ENCODE data around the genes LTBP2, MLH3 and JDP2.

- PRO-cap, result no peak
- RAMPAGE, long total RNA, result no peak
These were observed at the start of gene LTBP2 for GRCh38 chr14:74611667-74612744. TSS of gene LTBP2 (minus strand) at chr14:74612237.

DNA sequence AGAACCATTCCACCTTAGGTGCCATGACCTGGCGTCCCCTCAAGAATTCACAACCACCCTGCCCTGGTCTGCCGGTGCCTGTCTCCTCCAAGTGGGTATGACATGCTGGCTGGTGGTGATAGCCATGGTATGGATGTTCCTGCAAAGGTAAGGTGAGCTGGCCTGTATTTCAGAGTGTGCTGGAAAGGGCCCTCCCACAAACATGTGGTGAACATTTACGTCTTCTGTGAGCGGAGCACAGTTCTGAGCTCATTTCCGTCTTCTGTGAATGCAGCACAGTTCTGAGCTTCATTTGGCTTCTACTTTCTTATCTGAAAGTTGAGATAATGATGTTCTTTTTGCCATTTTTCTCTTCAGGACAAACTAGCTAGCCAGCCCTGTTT is 5.3 kb upstream of the LTBP2 start:
- PRO-cap, result no peak
- RAMPAGE, long total RNA, result no peak

- PRO-cap, result no peak
- RAMPAGE, long total RNA, result no peak
These were observed 7.8 kb upstream of the LTBP2 start for GRCh38 chr14:74619706-74620419.

- PRO-cap, result no peak
- RAMPAGE, long total RNA, result no peak
These were observed 1.0 kb downstream of the YLPM1 start for GRCh38 chr14:74763961-74764743.

GRCh38 chr14:74778433-74778744 is 15.3 kb downstream of the YLPM1 start:
- PRO-cap, result no peak
- RAMPAGE, long total RNA, result no peak

DNA sequence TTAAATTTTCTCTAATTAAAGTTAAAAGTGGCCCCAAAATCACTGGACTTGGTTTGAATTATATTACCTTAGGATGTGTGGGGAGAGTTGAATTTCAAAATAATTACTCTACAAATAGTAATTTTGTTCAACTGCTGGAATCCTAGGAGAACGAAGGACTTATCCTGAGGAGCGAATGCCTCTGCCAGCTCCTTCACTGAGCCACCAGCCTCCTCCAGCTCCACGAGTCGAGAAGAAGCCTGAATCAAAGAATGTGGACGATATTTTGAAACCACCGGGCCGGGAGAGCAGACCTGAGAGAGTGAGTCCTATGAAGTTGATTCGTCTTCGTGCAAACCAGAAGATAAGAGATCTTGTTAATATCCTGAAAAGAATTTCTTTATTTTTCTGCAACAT is 49.4 kb downstream of the YLPM1 start:
- PRO-cap, result no peak
- RAMPAGE, long total RNA, result no peak

GRCh38 chr14:74816779-74817527 is 53.8 kb downstream of the YLPM1 start:
- PRO-cap, result no peak
- RAMPAGE, long total RNA, result no peak

DNA sequence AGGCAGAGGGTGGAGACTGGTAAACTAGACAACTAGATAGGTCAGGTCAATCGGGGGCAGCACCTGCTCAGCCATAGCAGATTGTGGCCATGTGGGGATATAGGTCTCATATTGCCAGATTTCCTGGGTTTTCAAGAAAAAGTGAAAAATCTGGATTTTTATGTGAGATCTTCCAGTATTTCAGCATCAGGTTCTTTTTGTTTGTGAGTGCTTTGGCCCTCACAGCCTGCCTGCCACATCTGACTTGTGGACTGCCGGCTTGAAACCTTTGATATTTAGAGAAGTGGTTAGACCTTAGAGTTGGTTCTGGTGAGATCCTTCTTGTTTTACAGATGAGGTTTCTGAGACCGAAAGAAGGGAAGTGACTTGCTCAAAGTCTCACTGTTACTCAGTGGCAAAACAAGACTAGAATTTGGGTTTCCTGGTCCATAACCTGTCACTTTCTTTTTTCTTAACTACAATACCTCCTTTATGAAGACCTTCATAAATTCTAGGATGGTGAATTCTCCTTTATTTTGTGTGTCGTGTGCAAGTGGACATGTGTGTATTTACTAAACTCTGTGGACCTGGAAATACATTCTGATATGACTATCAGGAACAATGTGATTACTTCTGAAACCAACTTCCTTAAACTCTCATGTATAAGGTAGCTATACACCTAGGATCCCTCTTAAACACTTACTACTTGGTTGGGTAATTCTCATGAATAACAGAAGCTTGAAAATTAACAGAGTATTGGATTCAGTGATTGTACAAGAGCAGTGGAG is 34.3 kb downstream of the PROX2 start:
- PRO-cap, result no peak
- RAMPAGE, long total RNA, result no peak

DNA sequence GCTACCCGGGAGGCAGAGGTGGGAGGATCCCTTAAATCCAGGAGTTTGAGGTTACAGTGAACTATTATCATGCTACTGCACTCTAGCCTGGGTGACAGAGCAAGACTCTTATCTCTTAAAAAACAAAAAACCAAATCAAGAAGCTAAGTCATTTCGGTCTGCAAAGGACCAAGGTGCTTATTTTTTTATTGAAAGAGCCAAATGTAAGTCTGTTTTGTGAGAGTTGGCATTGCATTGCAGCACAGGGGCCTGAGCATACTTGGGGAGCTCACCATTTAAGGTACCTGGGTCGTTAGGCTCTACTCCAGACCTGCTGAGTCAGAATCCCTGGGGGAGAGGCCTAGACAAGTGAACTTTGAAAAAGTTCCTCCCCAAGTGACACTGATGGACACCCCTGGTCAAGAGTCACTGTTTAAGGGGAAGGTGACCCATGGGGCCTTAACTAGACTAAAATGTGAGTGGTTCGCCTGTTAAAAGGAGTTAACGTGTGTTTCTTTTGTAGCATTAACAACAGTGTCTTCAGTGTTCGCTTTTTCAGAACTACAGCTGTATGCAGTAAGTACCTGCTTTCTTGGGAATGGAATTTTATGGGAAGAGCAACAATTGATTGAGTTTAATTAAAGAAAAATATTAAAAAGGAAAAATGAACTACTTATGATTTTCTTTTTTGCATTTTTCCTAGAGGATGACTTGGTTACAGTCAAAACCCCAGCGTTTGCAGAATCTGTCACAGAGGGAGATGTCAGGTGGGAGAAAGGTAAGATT is 7.1 kb downstream of the DLST start:
- PRO-cap, result no peak
- RAMPAGE, long total RNA, result no peak

GRCh38 chr14:75006594-75007218 is 4.0 kb downstream of the EIF2B2 start:
- PRO-cap, result no peak
- RAMPAGE, long total RNA, result no peak

DNA sequence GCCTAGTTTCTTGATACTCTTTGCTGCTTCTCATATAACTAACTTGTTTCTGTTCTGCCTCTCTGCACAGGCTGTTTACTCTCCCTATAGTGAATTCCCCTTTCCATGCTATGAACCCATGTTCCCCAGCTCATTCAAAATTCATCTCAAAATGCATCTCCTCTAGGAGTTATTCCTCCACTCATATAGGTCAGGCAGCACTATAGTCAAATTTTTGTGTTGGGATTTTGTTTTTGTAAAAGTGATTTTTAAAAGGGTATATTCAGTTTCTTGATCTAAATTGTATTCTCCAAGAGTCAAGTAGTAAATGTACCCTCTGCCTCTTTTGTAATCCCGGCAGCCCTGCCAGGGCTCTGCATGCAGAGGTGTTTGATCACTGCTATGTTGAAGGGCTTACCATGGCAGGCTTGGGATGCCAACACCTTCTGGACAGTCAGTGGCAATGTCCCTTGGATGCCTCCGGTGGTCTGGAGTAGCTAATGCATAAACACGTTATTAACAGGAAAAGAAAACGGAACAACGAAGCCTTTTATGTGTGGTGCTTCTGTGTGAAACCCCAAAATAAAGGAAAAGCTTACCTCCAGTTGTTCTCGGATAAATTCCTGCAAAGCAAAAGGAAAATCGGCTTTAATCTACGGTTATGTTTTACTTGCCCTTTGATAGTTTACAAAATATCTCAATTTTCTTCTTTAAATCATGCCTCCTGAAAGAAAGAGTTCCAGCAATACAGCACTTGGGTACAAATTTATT is 19.9 kb downstream of the EIF2B2 start:
- PRO-cap, result no peak
- RAMPAGE, long total RNA, result no peak

DNA sequence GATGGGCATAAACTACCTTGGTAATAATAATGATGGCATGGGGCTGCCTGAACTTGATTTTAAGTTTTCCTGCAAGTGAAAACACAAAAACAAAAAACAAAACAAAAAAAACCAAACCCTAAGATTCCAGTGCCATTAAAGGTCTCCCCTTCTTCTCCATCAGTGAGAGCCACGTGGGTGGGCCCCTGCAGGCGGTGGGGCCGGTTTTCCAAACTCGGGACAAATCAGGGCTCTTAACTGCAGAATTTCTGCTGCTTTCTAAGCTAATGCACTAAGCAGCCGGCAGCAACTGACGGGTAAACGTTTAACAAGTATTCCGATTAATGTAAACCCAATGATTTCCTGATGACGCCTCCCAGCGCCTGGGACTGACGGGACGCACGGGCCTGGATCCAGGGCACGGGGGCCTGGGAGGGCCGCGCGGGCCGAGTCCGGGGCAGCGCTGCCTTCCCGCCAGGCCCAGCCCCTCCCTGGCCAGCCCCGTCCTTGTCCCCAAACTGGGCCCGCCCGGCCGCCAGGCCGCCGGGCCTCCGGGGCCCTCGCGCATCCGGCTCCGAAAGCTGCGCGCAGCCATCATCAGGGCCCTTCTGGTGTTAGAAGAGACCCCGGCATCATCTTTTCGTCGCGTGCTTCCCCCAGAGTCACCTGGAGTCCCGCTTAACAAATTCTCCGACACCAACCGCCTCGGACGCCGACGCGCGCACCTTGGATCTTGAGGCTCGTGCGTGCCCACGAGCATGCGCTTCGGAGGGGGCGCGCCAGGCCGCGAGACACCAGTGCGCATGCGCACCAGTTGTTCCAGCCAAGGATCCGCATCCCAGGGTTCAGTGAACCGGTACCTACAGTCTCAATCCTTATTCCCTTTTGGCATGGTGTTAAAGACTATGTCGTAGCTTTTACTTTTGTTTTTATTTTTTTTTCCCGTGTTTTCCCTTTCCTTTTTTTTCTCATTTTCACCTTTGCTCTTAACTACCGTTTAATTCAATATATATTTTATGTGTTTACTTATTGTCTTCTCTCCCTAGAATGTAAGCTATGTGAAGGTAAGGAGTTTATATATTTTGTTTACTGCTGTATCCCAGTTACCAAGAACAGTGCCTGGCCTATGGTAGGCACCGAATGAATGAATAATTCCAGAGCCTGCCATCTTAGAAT is at the start of gene MLH3:
Gene MLH3, minus strand, starts transcription at position 733 of the 1,155 bp plus-strand sequence.
- PRO-cap, result no peak
- RAMPAGE, long total RNA, result no peak

GRCh38 chr14:75070165-75070817 is 850 bp downstream of the ZC2HC1C start:
- PRO-cap, result no peak
- RAMPAGE, long total RNA, result no peak

- PRO-cap, result no peak
- RAMPAGE, long total RNA, result no peak
These were observed 11.6 kb upstream of the NEK9 start for GRCh38 chr14:75138343-75138872.

DNA sequence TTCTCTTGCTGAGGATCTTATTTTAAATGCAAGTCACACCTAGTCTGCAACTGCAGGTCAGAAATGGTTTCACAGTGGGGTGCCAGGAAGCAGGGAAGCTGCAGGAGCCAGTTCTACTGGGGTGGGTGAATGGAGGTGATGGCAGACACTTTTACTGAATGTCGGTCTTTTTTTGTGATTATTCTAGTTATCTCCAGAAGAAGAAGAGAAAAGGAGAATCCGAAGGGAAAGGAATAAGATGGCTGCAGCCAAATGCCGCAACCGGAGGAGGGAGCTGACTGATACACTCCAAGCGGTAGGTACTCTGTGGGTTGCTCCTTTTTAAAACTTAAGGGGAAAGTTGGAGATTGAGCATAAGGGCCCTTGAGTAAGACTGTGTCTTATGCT is 1.7 kb downstream of the FOS start:
- PRO-cap, result no peak
- RAMPAGE, long total RNA, result no peak

DNA sequence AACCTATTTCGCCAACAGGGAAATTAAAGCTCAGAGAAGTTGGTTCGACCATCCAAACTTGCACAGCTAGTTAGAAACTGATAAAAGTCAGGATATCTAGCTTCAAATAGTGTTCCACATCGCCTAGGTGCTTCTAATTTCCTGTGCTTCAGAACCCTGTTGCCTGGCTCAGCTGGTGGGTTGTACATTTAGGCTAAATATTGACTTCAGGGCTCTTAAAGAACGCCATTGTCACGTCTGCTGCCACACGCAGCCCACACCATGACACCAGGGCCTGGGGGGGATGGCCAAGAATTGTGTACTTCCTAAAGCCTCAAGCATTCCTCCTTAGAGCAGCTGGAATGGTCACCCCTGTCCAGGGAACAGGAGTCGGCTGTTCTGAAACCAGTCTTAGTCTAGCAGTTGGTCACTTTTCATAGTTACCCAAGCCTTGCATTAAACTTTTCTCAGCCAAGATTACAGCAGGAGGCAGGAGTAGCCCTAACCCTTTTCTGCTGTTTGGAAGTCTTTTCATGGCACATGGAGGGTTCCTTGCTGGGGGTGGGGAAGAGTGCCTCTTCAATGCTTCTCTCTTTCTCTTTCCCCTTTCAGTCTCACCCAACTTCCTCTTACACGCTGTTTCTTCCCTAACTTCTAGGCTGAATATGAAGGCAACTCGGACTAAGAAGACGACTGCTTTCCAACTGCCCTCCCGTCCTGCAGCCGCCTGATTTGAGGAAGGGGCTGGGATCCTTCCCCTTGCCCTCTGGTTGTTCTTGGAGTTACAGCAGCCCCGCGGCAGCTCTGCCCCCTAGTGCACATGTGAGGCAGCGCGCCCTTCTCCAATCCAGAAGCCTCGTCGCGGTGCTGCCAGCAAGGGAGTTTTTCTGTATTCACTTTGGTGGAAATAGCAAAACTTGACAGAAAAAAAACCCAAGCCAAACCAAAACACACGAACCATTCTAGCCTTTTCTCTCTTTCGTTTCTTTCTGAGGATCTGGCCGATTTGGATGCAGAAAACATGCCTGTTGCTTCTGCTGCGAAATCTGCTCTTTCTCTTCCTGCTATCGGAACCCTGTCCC is 17.2 kb downstream of the FOS start:
- PRO-cap, result no peak
- RAMPAGE, long total RNA, result no peak

DNA sequence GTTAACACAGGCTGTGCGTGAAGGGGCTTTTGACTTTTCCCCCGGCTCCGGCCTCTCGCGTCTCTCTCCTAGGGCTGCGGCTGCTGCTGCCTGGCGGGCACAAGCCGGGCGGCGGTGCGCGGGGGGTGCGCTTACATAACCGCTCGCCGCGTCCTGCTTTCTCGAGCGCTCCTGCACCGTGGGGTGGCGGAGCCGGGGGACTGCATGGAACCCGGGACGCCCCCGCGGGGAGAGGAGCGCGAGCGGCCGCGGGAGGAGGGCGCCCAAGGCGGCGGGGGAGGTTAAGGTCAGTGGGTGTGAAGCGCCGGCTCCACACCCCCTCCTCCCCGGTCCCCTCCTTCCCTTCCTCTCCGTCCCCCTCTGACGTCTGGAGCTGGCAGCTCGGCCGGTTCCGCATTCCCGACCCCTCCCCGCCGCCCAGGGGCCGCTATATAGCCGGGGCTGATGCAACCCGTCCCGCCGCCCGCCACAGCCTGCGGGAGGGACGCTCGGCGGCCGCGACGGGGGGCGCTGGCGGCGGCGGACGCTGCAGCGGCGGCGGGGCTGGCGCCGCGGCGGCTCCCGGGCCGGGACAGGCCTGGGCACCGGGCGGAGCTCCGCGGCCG is at the start of gene JDP2:
Gene JDP2, plus strand, starts transcription at position 459 of the 605 bp plus-strand sequence.
- PRO-cap, result no peak
- RAMPAGE, long total RNA, result no peak

DNA sequence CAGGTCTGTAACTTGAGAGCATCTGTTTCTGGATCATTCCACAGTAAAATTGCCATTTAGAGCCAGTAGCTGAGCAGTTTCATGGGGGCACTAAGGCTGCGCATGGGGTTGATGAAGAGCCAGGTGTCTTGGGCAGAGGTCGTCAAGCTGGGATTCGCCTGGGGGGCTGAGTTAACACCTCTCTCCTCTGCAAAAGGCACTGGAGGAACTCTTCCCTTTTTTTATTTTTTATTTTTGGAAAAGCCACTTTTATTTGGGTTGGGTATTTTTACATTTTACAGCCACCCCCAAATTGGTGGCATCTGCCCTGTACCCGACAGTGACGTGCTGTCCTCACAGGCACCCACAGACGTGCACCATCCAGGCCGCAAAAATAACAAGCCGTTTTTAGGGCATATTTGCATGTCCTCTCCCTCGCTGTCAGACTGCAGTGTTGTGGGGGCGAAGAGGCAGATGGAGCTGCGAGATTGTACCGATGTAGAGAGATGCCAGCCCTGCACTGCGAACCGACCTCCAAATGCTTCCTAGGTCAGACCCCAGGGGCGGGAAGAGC is 12.1 kb downstream of the JDP2 start:
- PRO-cap, result no peak
- RAMPAGE, long total RNA, result no peak

DNA sequence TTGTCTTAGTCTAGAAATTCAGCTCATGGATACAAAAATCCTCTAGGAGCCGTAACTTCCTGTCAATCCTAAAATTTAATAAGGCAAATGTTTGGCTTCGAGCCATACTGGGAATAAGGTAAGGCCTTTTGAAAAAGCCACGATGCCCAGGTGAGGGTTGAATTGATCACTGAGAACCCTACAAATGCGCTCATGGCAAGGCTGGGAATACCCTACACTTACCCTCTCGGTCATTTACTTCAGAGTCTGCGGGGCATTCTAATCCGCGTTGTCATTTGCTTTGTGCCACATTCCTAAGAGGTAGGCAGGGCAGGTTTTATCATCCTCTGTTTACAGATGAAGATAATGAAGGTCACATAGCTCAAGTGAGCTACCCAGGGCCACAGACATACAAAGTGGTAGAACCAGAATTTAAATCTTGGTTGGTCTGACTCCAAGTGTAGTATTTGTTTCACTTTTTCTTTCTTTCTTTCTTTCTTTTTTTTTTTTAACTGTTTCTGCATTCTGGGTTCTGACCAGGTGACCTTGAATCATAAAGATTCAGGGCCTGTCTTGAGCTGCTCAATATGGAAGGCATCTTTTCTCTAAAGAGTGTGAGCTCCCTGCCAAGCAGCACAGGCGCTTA is 868 bp upstream of the BATF start:
- PRO-cap, result no peak
- RAMPAGE, long total RNA, result no peak

GRCh38 chr14:75614242-75614740 is 35.9 kb downstream of the FLVCR2 start:
- PRO-cap, result no peak
- RAMPAGE, long total RNA, result no peak

Data from spinal cord (tissue), 3 donors.